ENCODE results near the genes GRIK1, KRTAP13-1 and MIS18A.

- PRO-cap = no peak
Observed at GRCh38 chr21:29017772-29017980, 1.5 kb downstream of the RWDD2B start.

- PRO-cap = bidirectional peak, plus-strand start at chr21:29025034, minus-strand start at chr21:29024866
Observed at GRCh38 chr21:29024800-29025271, 368 bp downstream of the USP16 start.

GRCh38 chr21:29159318-29159914 lies 29.0 kb downstream of the MAP3K7CL start:
- PRO-cap = no peak

DNA sequence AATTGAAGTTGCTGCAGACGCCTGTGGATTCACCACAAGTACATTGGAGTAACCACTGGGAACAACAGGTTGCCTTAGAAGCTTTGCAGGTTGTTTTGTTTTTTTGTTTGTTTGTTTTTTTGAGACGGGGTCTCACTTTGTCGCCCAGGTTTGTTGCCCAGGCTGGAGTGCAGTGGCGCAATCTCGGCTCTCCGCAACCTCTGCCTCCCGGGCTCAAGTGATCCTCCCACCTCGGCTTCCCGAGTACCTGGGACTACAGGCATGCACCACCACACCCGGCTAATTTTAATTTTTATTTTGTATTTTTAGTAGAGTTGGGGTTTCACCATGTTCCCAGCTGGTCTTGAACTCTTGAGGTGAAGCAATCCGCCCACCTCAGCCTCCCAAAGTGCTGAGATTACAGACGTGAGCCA lies 63.2 kb downstream of the MAP3K7CL start:
- PRO-cap = no peak

- PRO-cap = no peak
Observed at GRCh38 chr21:29307906-29308494, 9.3 kb downstream of the BACH1 start.

GRCh38 chr21:29325878-29326437 lies 27.2 kb downstream of the BACH1 start:
- PRO-cap = no peak

DNA sequence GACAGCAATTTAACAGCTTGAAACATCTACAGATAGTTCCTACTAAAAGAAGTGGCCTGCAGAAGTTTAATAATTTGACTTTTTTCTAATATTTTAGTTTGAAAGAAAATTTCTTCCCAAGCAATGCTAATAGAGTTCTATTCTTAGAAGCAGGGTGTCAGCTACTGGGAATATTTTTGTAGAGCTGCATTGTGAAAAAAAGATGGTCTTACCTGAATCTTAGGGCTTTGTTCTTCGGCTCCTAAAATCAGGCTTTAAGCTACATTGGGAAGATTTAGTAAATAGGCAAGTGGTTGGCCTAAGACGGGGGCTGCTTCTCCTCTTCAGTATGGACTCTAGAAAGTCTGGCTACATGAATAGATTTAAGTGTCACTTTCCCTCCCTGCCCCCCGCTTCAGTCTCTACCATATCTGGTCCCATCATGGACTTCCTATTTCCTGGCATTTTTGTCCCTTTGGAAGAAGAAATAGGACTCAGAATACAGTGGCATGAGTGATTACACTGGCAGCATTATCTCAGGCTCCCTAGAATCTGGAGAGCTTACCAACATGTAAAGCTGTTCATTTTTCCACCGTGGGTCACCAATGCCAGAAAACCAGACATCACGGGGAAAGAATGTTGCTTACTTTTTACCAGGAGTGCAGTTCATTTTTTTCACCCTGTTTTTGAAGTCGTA lies 44.6 kb downstream of the BACH1 start:
- PRO-cap = no peak

- PRO-cap = no peak
Observed at GRCh38 chr21:29473612-29474310, 175.0 kb downstream of the BACH1 start.

GRCh38 chr21:29769356-29769868 lies 170.4 kb downstream of the GRIK1 start:
- PRO-cap = no peak

DNA sequence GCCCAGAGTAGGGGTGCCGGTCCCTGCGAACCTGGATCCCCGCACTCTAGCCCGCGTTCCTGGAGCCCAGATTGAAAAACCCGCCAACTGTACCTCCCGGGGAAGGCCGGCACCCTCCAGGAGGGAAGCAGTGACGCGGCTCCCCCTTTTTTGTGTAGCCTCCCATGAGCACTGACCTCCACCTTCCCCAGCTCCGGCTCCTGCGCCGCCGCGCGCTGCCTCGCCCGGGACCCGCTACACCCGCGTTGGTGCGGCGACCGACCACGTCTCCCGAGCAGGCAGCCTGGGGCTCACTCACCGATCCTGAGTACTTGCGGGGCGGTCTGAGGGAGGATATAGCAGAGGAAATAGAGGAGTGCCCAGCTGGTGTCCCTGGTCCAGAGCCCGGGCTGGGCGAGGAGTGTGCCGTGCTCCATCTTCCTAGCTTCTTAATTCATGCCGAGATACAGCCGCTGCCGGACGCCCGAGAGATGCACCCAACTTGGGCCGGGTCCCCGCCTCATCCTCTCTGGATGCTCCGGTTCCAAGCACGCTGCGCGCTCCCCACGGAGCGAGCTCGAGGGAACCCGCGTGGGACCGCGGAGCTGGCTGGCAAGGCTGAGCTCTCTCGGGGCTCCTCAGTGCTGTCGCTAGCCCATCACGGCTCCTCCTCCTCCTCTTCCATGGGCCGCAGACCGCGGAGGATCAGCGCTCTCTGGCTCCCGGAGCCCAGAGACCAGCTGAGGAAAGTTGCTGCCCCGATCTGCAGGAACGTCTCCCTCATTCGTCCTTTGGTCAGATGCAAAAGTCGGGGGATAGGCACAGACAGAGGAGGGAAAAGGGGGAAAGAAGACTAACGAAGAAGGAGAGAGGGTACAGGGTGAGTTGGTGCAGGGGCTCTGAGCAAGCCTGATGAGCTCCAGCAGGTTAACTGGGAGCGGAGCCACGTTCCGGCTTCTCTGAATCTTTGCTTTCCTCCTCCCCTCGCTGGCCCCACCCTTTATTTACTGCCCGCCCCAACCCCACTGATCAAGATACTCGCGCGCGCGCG lies at the start of gene GRIK1:
Gene GRIK1, minus strand, starts transcription at position 912 of the 1,030 bp plus-strand sequence.
- PRO-cap = no peak

GRCh38 chr21:30319965-30320300 lies 182 bp downstream of the KRTAP26-1 start:
- PRO-cap = no peak

DNA sequence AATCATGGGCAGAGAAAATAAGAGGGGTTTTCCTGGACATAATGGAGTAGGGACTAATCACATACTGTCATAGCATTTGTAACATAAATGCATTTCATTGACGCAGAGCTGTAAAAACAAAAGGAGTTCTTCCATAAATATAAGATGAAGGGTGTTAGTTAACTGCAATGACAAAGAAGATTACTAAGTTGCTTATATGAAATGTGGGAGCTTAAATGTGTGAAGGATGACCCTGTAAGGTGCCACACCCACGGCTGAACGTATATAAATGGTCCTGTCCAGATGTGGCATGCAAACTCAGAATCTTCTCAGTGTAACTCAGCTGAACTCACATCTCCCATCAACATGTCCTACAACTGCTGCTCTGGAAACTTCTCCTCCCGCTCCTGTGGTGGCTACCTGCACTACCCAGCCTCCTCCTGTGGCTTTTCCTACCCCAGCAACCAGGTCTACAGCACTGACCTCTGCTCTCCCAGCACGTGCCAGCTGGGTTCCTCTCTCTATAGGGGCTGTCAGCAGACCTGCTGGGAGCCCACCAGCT lies at the start of gene KRTAP13-1:
Gene KRTAP13-1, plus strand, starts transcription at position 290 of the 541 bp plus-strand sequence.
- PRO-cap = no peak

DNA sequence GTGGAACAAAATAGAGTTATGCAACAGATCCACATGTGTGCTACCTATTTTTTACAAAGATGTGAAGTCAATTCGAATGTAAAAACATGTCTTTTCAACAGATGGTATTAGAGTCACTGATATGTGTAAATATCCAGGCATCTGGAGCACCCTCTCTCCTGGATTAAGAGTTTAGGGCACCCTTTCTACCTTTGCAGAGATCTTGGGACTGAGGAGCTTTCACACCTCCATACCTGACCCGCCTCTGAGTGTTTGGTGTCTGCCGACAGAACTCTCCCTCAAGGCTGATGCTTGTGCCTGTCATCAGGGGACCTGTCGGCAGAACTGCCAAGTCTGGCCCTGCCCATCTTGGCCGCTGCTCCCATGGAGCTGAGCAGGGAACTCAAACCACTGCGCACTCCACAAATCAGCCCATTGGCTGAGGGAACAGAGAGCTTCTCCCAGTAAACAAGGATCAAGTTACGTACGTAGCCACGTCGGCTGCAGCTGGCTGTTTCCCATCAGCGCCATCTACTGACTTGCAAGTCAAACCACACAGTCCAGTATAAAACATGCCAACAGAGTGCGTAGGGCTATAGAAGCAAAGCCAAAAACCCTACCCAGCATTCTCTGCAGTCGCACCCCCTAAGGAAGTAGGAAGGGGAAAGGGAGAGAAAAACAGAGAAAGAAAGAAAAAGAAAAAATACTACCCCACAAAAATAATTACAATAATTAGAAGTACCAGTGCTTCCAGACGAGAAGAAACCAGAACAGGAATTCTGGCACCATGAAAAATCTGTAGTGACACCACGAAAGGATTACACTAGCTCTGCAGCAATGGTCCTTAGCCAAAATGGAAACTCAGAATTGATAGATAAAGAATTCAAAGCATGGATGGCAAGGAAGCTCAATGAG lies 13.0 kb downstream of the KRTAP13-1 start:
- PRO-cap = no peak

- PRO-cap = no peak
Observed at GRCh38 chr21:31397475-31397839, 53.4 kb upstream of the TIAM1 start.

- PRO-cap = bidirectional peak, plus-strand start at chr21:31559235, minus-strand start at chr21:31559087
Observed at GRCh38 chr21:31558912-31559816, 100.3 kb upstream of the SOD1 start.

GRCh38 chr21:31678128-31679044 lies 18.9 kb downstream of the SOD1 start:
- PRO-cap = no peak

DNA sequence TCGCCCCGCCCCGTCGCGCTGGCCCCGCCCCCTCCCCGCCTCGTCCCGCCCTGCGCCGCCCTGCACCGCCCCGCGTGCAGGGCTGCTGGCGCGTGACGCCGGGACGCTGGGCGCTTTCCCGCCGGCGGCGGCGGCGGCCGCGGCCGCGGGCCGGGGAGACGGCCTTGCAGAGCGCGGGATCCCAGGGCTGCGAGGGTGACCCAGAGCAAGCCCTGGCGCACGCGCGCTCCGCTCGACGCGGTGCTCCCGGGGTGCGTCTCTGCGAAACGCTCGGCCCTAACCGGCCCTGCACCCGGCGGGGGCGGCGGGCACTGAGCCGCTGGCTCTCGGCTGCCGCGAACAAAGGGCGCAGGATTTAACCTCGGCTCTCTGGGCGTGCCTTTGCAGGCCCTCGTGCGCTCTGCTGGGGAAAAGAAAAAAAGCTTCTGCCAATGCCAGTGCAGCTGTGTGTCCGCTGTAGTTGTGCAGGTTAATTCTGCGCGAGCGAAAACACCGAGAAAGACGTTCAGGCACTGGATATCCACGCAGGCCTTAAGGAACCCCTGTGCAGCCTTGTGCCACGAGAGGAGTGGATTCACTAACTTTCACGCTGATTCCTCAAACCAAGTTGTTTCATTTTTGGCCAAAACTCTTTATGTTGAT lies 362 bp upstream of the SCAF4 start:
- PRO-cap = bidirectional peak, plus-strand start at position 113 of the sequence, minus-strand start outside the sequence; unidirectional peak, minus-strand start at position 338 of the sequence

DNA sequence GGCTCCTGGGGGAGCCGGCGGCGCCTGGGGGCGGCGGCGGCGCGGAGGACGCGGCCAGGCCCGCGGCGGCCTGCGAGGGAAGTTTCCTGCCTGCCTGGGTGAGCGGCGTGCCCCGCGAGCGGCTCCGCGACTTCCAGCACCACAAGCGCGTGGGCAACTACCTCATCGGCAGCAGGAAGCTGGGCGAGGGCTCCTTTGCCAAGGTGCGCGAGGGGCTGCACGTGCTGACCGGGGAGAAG lies 796 bp downstream of the HUNK start:
- PRO-cap = no peak

DNA sequence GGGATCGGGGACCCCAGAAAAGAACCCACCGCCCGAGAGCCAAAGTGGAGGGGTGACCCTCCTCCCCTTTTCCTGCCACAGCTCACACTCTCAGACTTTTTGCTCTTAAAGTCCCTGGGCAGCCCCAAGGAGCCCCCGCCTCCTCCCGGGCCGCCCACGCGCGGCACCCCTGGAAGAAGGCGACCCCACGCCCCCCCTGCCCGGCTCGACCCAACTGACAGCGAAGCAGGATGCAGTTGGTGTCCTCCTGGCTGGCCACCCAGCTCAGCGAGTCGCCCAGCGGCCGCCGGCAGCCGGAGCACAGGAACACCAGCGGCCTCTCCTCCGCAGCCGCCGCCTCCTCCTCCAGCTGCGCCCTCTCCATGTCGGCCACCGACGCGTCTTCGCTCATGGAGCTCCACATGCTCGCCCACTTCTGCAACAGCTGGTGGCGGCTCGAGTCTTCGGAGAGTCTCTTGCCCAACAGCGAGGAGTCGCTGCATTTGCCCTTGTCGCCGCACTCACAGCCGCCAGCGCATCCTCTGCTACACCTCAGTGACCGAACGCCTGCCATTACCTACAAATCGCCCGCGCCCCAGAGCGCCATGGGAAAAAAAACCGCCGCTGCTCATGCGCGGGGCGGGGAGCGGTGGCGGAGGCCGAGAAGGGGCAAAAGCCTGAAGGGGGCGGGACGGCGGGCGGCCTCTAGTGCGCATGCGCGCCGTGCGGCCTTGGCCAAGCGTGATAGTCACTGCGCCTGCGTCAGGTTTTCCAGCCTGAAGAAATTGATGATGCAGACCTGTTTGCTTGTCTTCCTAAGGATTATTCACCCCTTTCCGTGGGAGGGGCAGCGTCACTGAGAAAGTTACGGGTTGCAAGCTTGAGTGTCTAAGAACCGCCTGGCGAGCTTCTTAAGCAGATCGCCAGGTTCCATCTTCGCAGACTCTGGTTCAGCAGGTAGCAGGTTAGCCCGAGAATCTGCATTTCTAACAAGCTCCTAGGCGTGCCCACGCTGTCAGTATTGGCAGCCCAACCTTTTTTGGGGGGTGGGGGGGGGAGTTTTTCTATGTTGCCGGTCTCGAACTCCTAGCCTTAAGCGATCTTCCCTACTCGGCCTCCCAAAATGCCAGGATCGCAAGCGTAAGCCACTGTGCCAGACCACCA lies at the start of gene MIS18A:
Gene MIS18A, minus strand, starts transcription at position 588 of the 1,143 bp plus-strand sequence.
- PRO-cap = unidirectional peak, minus-strand start at position 364 of the sequence; bidirectional peak, plus-strand start at position 870 of the sequence, minus-strand start at position 586 of the sequence

GRCh38 chr21:32378666-32379487 lies 13.9 kb downstream of the URB1 start:
- PRO-cap = no peak

Data from sternocleidomastoid (tissue), 1 donor.